ENCODE data around the gene ERAP2.

GRCh38 chr5:95793330-95794394 is 28.9 kb downstream of the GLRX start:
- PRO-cap = no peak
- RAMPAGE, long total RNA = no peak

DNA sequence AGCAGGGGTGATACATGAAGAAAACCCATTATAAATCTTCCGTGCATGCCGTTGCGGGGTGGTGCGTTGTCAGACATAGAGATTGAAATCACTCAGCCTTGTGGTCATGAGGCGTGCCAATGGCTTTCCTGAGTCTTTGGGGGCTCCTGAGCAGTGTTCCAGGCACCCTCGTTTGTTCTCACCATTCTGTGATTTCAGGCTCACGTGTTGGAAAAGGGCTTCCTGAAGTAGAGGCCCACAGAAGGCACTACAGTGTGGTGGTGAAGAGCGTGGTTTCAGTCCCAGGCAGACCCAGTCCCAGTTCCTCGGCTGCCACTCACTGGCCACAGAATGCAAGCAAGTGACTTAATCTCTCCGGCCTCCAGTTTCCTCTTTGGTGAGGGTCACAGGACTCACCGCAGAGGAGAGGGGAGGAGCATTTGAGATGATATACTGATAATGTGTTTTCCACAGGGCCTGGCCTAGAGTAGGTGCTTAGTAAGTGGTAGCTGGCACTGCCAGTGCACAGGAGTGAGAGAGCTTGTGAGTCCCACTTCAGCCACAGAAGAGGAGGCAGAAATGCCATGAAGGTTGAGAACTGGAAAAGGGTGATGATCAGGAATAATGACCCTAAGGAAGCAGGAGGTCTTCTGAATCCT is 20.6 kb upstream of the GLRX start:
- PRO-cap = no peak
- RAMPAGE, long total RNA = no peak

DNA sequence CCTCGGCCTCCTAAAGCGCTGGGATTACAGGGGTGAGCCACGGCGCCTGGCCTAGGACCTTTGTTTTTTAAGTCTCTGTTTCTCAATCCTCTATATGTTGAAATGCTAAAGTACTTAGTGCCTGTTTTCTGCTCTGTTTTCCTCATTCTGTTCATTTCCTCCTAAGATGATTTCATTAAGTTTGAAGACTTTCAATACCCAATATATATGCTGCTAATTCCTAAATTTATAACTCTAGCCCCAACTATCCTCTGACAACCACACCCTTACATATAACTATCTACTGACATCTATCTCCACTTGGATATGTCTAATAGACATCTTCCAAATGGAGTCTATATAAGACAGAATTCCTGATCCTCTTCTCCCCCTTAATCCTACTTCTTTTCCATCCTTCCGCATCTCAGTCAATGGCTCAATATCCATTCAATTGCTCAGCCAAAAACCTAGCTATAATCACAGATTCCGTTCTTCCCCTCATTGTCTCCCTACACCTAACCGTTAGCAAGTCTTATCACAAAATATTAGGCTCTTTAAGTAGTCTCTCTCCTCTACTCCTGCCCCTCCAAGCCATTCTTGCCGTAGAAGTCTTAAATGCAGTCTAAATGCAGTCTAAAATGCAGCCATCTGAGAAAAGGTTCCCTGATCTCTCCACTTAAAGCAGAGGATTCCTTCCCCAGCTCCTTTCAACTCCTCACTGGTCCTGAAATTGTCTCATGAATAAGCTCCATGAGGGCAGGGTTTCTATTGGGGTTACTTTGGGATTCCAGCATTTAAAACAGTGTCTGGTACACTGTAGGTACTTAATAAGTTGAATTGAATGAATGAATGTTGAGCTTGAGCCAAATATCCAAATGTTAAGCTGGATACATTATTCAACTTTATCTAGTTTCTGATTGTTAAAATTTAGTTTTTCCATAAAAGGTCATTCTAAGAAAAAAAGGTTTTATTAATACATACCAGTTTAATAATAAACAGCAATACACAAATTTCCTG is 57.9 kb downstream of the ELL2 start:
- PRO-cap = no peak
- RAMPAGE, long total RNA = no peak

GRCh38 chr5:95934039-95934784 is 27.4 kb downstream of the ELL2 start:
- PRO-cap = no peak
- RAMPAGE, long total RNA = no peak

- PRO-cap = no peak
- RAMPAGE, long total RNA = no peak
Measured at GRCh38 chr5:95958297-95958756, 3.3 kb downstream of the ELL2 start.

DNA sequence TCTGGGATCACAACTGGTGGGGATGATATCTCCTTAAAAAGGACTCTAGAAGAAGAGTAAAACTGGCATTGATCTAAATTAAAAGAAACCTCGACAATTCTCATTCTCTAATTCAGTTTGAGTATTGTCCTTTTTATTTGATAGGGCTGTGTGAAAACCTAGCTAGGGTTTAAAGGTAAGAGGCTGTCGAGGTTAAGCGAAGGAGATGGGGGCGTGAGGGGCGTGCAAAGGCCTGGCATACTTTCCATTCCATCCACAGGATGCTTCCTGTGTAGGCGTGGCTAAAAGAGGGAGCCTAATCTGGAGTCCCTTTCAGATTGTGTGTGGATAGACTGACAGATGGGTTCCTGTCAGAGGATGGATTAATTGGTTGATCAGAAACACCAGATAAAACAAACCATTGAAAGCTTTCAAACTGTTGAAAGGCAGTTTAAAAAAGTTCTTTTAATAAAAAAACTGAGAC is 1.1 kb upstream of the ELL2 start:
- PRO-cap = no peak
- RAMPAGE, long total RNA = no peak

DNA sequence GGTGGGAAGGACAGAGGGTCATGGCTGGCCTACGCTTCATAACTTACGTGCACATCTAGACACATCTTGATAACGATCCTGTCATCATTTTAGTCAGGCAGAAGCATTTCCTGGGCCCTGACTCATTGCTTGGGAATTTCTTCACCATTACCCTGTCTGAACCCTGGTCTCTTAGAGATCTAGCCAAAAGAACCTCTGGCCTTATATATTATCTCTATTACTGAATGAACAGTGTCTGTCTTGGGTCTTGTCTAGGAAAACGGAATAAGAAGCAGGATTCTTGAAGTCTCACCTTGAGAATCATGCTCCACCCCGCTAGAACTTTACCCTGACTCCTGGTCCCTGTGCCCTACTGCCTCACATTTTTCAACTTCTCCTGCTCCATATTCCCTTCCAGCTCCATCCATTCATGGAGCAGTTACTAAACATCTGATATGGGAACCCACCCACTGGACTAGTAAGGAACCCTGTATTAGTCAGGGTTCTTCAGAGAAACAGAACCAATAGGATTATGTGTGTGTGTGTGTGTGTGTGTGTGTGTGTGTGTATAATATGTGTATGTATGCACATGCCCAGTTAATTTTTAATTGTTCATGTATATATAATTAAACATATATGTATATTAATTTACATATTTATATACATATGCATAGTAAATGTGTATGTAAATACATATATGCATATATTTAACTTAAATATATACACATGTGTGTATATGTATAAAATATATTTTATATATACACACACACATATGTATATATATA is 106.6 kb upstream of the ELL2 start:
- PRO-cap = no peak
- RAMPAGE, long total RNA = no peak

DNA sequence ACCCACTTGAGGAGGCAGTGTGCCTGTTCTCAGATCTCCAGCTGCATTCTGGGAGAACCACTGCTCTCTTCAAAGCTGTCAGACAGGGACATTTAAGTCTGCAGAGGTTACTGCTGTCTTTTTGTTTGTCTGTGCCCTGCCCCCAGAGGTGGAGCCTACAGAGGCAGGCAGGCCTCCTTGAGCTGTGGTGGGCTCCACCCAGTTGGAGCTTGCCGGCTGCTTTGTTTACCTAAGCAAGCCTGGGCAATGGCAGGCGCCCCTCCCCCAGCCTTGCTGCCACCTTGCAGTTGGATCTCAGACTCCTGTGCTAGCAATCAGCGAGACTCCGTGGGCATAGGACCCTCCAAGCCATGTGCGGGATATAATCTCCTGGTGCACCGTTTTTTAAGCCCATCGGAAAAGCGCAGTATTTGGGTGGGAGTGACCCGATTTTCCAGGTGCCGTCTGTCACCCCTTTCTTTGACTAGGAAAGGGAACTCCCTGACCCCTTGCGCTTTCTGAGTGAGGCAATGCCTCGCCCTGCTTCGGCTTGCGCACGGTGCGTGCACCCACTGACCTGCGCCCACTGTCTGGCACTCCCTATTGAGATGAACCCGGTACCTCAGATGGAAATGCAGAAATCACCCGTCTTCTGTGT is 147.0 kb upstream of the ELL2 start:
- PRO-cap = no peak
- RAMPAGE, long total RNA = no peak

DNA sequence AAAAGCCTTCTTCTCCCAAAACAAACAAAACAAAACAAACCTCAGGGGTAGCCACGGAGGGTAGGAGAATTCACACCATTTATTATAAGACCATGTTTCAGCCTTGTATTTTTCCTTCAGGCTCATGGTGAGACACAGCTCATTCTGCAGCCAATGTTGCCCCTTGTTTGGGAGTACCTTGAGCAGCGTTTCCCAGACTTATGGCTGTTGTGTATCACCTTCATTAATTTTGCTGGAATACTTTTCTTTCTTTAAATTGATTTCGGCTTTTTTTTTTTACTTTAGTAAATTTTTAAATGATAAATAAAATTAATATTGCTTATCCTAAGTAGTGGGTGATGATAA is 100.9 kb downstream of the PCSK1 start:
- PRO-cap = no peak
- RAMPAGE, long total RNA = no peak

DNA sequence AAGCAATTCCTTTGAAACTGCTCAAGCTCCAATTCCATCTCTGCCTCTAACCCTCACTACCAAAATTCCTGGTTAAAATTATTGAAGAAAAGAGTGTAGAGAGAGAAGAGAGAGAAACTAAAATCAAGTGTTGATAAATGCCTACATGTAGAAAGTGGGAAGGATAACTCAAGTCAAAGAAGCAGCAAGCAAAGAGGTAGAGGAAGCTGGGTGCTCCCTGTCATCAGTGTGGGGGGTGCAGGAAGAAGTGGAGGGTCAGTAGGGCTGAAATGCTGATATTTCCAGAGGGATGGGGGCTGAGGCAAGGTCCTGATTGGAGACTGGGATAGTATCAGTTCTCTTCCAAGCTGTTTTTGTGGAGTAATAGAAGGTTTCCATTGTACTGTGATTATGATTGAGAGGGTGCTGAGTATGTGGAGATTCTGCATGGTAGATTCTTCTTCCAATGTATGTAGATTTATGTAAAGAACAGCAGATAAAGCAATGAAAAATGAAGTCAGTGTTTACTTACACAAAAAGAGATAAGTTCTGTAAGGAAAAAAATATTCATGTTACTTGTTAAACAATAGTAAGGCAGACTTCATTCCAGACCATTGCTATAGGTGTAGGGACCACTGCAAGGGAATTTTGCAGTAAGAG is 24.2 kb downstream of the CAST start:
- PRO-cap = no peak
- RAMPAGE, long total RNA = no peak

- PRO-cap = no peak
- RAMPAGE, long total RNA = no peak
Measured at GRCh38 chr5:96702956-96704010, 41.1 kb downstream of the CAST start.

DNA sequence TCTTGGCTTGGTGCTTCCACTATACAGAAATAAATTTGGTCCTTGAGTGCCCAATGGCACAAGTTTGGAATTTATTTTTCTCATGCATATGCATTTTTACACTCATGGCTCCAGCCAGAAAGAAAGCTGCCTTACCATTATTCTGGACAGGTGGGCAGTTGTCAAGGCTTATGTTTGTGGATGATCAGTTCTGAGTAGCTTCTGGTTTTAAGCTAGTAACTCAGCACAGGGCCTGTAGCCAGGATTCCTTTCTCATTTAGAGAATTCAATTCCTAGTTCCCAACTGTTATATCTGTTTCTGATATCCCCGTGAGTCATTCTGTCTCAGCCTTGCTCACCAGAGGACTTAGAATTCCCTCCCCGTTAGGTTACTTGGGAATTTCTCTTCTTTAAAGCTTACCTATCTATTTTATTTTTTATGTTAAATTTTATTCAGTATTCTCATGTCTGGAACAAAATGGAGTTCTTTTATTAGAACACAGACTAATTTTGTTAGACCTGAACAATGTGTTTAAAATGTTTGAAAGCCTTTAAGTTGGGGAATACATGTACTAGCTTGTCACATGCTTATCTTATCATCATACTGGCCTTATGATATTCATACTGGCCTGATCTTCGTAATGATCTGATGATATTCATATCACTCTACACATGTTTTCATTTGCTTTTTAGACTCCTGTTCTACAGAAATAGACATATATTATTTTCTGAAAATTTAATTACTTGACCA is 47.1 kb downstream of the CAST start:
- PRO-cap = no peak
- RAMPAGE, long total RNA = no peak

DNA sequence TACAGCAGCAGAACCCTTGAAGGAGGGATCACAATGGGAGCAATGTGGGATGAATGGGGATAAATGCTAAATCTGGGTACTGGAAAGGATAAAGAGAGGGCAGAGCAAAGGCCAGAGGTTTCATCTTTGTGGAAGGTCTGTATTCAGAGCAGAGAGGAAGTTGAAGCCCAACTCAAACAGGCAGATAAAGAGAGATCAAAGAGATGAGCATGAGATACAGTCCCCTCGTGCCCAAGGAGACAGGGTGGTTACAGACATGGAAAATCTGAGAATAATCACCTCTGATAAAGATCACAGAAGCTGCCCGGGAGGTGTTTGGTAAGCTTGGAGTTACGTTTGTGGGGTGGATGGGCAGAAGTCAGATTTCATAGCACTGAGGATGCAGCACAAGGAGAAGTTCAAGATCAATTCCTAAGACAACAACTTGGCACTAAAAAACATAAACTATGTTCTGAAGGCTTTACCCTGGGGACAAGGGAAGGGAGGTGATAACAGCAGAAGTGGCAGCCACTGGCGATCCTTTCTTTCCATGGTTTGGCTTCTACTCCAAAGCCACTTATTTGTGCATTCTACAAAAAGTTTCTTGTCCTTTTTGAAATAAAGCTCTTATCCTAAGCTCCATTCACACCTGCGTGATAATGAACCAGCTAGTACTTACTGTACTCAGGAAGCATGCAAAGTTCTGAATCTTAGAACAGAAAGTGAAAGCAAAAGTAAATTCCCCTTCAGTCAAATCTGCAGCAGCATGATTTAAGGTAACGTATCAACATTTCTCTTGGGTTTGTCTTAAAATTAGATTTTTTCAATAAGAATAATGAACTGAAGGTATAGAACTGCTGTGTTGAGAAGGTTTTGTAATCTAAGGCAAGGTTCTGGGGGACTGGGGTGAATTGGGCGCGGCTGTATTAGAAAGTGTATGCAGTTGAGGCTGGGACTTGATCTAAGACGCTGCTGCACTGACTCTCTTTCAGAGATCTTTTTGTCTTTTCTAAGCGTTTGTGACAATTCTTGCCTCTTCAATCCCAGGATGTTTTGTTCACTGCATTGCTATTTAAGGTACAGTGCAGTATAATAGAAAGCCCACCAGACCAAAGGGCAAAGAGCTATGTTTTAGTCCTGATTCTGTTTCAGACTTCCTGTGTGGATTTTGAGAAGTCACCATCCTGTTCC is at the start of gene ERAP2:
ERAP2 (plus strand) TSS at position 728 of the 1,170 bp plus-strand sequence.
- PRO-cap = bidirectional peak, plus-strand start at position 921 of the sequence, minus-strand start at position 656 of the sequence
- RAMPAGE, long total RNA = no peak

DNA sequence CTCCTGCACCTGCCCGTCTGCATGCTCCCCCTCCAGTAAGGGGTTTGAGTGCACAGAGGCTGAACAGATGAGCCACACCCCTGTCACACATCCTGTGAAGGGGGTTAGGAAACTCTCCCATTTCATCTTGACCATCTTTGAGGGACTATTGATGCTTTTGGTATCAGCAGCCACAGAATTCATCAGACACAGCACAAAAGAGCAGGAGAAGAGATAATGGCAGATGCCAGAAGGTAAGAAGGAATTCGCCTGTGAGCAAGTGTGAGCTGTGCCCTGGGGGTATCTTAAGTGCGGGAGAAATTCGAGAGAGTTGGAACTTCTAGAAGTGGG is 68.8 kb downstream of the LIX1 start:
- PRO-cap = no peak
- RAMPAGE, long total RNA = no peak

DNA sequence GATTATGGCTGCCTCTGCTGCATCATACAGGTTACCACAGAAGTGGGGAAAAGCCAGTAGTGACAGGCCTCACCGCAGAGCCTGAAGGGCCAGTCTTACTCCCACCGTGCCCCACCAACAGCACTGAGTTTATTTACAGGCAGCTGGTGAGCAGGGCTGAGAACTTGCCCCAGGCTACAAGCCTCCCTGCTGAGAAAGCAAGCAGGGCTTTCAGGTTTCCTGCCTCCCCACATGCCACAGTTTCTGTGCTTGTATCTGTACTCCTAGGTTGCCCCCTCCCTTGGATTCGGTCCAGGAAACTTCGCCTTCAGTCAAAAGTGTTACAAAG is 10.0 kb upstream of the RIOK2 start:
- PRO-cap = no peak
- RAMPAGE, long total RNA = no peak

- PRO-cap = no peak
- RAMPAGE, long total RNA = no peak
Measured at GRCh38 chr5:97629262-97629707, 446.2 kb upstream of the RIOK2 start.

DNA sequence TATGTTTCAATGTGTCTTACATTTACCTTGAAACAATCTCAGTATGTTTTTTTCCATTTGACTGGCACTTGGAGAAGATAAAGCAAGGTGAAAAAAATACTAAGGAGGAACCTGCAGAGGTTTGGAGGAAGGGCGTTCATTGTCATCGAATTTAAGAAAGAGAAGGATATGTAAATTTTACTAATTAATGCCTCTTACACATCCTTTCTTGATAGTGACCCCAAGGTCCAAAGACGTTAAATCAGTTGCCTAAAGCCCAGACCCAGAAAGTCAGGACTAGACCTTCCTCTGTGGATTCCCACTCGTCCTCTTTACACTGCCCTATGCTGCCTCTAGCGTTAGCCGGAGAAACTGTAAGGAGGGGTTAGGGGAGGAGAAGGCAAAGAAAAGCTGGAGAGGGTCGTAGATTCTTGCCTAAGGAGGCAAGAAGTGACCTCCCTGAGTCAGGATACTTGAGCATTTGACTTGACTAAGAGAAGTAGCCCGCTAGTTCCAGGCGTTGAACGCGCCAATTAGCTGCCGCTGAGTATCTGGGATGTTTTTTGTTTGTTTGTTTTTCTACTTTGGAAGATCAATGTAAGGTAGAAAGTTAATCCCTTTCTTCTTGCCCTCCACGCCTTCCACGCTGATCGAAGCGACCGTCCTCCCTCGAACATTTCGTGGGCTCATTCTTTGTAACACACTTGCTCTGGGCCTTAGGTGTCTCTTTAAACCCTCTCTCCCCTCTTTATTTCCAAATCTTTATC is 5.3 kb upstream of the RGMB start:
- PRO-cap = no peak
- RAMPAGE, long total RNA = no peak

DNA sequence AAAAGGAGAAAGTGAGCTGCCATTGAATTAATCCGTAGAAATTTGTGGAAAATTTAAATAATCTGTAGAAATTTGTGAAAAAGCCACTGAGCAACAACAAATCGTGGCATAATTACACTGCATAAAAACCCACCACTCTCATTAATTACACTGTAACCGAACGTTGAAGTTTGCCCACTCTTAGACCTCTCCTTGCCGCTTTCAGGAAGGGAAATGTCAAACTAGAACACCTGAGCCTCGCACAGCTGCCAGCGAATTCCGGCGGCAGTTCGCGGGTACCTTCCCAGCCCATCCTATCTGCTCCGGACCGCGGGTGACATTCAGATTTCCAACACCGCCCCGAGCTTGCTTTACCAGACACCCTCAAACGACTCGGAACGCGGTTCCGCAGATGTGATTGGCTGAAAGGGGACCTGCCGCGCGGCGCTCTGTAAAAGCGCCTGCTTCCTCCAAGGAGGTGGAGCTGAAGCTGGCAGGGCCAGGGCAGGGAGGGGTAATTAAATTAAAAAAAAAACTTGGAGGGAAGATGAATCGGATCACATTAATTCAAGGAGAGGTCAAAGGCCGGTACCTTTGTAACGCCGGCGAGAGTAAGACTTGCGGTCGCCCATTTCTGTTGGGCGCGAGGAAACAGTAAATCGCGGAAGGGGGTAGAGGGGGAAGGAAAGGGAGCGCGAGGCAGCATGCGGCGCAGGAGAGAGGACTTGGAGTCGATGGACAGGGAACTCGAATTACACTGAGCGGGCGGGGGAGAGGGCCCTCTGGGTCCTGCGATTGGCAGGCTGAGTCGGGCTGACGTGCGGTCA is 523 bp upstream of the RGMB start:
- PRO-cap = bidirectional peak, plus-strand start outside the sequence, minus-strand start at position 706 of the sequence
- RAMPAGE, long total RNA = no peak

- PRO-cap = no peak
- RAMPAGE, long total RNA = no peak
Measured at GRCh38 chr5:98791100-98791752, 17.8 kb downstream of the RGMB start.

GRCh38 chr5:98907961-98908809 is 20.6 kb downstream of the CHD1 start:
- PRO-cap = no peak
- RAMPAGE, long total RNA = no peak

Measured in OCI-LY7 (cell line).